Subcutaneous adipose tissue (tissue), 3 donors: Measurements from ENCODE around the genes MYBBP1A and PLD2.

- PRO-cap = no peak
- RAMPAGE, long total RNA, 3 experiments = no peak in any of the 3 experiments
Observed at GRCh38 chr17:3893937-3894436, 1.1 kb upstream of the CAMKK1 start.

DNA sequence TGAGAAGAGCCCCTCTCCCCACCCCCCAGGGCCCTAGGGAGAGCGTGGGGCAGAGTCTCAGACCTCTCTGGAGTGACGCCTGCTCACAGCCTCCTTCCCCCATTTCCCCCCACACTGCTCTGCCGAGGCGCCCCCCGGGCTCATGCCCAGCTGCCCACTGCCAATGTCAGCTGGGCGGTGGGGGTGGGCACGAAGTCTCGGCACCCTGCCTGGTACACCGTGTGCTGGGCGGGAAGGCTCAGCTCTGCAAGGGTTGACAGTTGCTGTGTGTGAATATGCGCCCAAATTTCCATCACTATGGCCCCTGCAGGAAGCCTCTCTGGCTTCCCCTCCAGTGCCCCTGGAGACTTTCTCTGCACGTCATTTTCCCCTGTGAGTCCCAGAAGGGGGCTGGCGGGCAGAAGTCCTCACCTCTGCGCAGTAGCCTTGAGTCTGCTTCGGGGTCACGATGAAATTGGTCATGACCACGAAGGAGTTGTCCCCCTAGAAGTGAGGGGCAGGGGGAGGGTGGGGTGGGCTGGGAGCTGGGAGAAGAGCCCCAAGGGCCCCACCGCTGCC is 11.7 kb upstream of the CAMKK1 start:
- PRO-cap = no peak
- RAMPAGE, long total RNA, 3 experiments = no peak in any of the 3 experiments

DNA sequence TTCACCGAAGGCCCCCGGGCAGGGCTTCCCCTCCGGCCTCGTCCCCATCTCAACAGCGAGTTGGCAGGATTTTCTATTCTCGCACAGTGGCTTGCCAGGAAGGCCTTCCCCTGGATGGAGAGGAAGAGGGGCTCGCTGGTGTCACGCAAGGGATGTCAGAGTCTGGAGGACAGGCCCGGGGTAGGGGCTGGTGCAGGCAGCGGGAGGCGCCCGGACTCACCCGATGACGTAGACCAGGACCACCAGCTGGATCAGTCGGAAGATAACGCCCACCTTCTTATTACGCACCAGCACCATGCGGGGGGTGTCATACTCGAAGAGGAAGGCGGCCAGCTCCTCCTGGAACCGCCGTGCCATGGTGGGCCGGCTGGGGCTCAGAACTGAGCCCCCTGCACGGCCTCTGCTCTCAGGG is 390 bp downstream of the P2RX1 start:
- PRO-cap = bidirectional peak, plus-strand start at position 307 of the sequence, minus-strand start at position 157 of the sequence
- RAMPAGE, long total RNA, 3 experiments = no peak in any of the 3 experiments

GRCh38 chr17:3953489-3953982 is 10.7 kb downstream of the ATP2A3 start:
- PRO-cap = no peak
- RAMPAGE, long total RNA, 3 experiments = no peak in any of the 3 experiments

DNA sequence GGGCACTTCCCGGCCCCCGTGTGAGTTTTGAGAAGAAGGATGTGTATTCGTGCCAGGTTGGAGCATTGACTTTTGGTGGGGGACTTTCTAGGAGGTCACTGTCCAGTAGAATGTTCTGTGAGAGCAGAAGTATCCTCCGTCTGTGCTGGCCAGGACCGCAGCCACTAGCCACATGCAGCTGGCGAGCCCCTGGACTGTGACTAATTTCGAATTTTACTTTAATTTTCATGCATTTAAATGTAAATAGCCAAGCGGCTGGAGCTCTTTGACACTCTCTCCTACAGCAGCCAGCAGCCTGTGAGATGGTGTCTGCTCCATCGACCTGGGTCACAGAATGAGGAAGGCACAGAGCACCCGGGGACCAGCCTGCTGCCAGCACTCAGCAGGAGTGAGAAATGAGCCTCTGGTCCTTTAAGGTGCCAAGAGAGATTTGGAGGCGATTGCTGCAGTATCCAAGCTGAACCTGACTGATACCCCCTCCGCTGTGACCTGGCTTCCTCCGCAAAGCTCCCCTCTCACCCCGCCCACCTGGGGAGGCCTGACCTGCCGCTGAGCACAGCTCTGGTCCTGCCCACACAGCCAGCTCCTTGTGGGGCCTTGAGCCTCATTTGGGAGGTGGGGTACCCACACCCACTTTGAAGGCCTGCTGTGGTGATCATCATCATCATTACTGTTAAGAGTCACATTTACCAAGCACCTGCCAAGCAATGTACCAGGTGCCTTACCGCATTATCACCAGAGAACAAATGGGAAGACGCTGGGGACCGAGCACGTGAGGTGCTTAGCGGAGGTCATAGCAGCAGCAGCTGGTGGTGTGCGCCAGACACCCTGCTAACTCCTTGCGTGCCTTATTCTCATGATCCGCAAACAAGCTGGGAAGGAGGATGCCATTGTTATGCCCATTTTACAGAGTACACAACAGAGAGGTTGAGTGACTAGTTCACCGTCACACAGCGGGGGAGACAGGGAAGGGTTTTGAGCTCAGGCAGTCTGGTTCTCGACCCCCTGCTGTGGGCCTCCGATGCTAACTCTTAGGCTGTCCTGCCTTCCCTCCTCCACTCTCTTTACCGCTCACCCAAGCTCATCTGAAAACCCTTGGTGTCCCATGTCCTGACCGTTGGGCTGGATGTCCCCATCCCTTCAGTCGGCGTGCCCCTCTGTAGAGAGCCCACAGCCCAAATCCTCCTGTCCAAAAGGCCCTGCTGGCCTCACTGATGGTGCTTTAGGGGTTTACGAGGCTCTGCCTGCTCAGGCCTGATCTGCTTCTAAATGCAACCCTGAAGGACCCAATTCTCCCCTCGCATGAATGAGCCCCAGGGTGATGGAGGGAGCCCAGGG is 7.4 kb downstream of the ATP2A3 start:
- PRO-cap = no peak
- RAMPAGE, long total RNA, 3 experiments = no peak in any of the 3 experiments

- PRO-cap = no peak
- RAMPAGE, long total RNA, 3 experiments = no peak in any of the 3 experiments
Observed at GRCh38 chr17:4006397-4007141, 42.3 kb upstream of the ATP2A3 start.

GRCh38 chr17:4208150-4208625 is 55.6 kb downstream of the ANKFY1 start:
- PRO-cap = no peak
- RAMPAGE, long total RNA, 3 experiments = no peak in any of the 3 experiments

- PRO-cap = no peak
- RAMPAGE, long total RNA, 3 experiments = no peak in any of the 3 experiments
Observed at GRCh38 chr17:4502722-4503292, 4.1 kb downstream of the SPNS2 start.

DNA sequence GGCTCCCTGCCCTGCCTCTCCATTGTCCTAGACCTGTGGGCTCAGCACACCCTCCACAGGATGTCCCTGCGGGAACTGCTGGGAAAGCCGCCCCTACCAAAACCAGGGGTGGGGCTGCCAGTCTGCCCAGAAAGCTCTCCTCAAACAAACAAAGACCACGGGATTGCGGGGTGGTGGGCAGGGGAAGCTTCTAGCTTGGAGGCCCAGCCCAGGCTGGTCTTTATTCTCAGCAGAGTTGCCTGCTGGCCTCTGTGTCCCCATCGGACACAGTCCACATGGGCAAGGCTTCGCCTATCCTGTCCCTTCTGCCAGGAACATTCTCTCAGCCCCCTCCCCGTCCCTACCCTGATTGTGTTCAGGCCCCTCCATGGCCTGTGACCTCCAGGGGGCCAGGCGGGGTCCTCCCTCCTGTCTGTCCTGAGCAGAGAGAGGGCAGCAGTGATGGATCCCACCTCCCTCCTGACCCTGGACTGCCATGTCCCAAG is 20.9 kb downstream of the SPNS2 start:
- PRO-cap = bidirectional peak, plus-strand start at position 158 of the sequence, minus-strand start outside the sequence
- RAMPAGE, long total RNA, 3 experiments = no peak in any of the 3 experiments

- PRO-cap = bidirectional peak, plus-strand start at chr17:4555497, minus-strand start at chr17:4555384
- RAMPAGE, long total RNA, 3 experiments = start-site peak on the minus strand in 3 of 3 experiments, at chr17:4555340-4555359 at its widest, 21 to 114 reads per replicate
Observed at GRCh38 chr17:4554979-4556387, at the start of gene MYBBP1A. MYBBP1A (minus strand) TSS chr17:4555384.

- PRO-cap = no peak
- RAMPAGE, long total RNA, 3 experiments = no peak in any of the 3 experiments
Observed at GRCh38 chr17:4573724-4574286, 10.5 kb upstream of the SMTNL2 start.

DNA sequence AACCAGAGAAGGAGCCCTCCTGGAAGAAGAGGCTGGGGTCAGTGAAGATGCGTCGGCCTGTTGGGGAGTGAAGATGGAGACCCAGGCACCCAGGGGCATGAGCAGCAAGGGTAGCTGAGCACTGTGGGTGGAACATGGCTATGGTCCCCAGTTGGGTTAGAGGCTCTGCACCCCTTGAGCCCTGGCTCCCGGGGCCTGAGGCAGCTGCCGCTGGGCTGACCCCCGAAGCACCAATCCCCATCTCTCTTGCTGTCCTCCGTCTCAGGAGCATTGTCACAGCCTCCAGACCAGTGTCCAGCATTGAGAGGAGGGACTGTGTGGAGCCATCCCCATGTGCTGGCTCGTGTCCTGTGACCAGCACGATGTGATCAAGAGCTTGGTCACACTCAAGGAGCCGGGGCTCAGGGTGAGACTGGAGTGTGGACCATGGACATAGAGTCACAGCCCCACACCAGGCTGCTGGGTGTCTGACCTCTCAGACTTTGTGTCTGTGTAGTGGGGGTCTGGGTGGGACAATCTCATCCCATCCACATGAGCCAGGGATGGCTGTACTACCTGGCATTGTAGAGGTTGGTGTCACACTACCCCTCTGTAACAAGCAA is 2.9 kb downstream of the SMTNL2 start:
- PRO-cap = unidirectional peak, plus-strand start at position 383 of the sequence
- RAMPAGE, long total RNA, 3 experiments = no peak in any of the 3 experiments

GRCh38 chr17:4598994-4599662 is 14.8 kb downstream of the SMTNL2 start:
- PRO-cap = no peak
- RAMPAGE, long total RNA, 3 experiments = no peak in any of the 3 experiments

- PRO-cap = no peak
- RAMPAGE, long total RNA, 3 experiments = no peak in any of the 3 experiments
Observed at GRCh38 chr17:4610378-4611049, 26.2 kb downstream of the SMTNL2 start.

DNA sequence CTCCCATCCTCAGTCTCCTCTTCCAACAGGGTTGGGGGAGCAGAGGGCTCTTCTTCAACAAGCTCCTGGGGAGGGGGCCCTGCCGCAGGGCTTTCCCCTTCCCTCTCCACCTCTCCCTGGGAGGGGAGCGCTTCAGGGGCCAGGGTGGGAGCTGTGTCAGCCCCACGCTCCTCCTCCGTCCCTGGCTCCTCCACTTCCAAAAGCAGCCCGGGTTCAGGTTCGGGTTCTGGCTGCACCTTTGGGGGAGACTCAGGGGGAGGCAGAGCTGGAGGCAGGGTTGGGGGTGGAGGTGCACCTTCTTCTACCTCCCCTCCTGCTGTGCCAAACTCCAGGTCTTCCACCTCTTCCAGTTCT is 30.3 kb upstream of the ALOX15 start:
- PRO-cap = no peak
- RAMPAGE, long total RNA, 3 experiments = no peak in any of the 3 experiments

DNA sequence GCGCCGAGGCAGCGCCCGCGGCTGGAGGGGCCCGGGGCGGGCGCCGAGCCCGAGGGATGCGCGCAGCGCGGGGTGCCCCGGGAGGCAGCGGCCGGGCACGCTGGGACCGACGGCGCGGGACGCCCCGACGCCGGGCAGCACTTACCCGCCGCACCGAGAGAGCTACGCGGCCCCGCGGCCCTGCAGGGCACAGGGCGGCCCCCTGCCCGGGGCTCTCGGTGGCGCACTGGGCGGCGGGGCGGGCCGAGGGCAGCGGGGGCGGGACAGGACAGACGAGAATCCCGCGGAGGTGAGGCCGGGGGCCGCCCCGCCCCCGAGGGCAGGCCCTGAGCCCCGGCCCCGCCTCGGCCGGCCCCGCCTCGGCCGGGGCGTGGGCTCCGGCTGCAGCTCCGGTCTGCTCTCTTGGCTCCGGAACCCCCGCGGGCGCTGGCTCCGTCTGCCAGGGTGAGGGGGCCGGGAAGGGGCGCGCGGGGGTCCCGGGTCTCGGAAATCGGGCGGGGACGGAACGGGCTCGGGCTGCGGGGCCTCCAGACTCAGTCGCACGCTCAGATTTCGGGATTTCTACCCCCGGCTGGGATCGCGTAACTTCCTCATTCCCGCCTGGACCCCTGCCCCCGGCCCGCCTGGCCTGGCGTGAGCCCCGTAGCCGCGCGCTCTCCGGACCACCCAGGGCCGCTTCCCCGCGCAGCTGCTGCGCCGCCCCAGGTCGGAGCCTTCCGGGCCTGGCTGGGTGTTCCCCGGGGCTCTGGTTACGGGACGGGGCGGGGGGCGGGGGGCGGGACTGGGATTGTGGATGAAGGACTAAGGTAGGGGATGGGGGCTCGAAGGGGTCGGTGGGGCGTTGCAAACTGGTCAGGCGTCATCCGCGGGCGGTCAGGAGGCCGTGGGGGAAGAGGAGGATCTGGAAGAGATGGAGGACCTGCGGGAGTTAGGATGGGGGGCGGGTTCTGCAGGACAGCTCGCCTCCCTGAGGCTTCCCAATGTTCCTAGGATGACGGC is at the start of gene PLD2:
Gene PLD2, plus strand, starts transcription at position 371 of the 999 bp plus-strand sequence.
- PRO-cap = bidirectional peak, plus-strand start at position 386 of the sequence, minus-strand start at position 228 of the sequence
- RAMPAGE, long total RNA, 3 experiments = start-site peak on the plus strand in 2 of 3 experiments, centred at positions 398 to 402 of the sequence, 58 to 105 reads per replicate

DNA sequence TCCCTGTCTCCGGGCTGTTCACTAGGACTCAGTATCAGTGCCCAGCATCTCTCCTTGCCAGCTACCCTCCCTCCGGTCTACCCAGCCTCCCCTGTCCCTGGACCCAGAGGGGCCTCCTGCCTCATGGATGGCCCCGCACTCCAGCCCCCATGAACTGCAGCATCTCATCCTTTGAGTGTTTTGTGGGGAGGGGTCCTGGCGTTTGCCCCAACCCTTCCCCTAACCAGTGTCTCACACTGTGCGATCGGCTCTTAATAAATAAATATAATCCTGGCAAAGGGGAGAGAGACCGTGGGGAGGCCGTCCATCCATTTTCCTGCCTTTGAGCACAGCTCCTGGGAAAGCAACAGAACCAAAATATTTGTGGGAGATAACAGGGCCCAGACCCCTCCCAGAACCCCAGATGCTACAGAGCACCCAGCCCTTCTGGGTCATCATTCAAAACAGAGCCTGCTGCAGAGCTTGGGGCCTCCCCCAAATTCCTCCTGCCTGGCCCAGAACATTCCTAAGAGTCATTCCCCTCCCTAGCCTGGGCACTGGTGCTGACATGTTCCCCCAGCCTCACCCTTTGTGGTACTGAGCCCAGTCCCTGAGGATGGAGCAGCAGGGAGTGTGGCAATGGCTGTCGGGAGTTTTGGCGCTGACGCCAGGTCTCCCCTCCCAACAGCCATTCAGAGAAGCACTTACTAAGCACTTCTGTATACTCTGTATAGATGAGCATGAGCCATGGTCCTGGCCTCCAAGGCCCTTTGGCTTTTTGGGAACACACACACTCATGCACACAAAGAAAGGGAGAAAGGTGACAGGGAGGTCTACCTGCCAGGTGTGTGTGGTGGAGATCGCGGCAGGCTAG is 17.8 kb upstream of the C17orf107 start:
- PRO-cap = no peak
- RAMPAGE, long total RNA, 3 experiments = no peak in any of the 3 experiments

DNA sequence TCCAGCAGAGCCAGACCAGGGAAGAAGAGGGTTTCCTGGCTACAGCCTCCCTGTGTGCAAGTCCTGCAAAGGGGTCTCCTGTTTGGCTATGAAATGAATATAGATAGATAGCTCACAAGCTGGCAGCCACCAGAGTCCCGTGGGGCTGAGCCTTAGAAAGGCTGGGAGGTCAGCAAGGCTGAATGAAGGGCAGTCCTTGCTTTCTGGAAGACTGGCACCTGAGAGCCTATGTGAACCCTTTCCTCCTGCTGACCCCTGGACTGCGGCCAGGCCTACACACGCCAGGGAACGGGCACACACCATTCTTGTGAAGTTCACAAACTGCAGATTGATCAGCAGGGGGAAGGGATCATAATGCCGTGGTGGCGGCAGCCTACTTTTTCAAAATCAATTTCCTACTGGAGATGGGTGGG is 1.0 kb upstream of the C17orf107 start:
- PRO-cap = no peak
- RAMPAGE, long total RNA, 3 experiments = no peak in any of the 3 experiments

- PRO-cap = no peak
- RAMPAGE, long total RNA, 3 experiments = no peak in any of the 3 experiments
Observed at GRCh38 chr17:4908280-4908766, 5.4 kb upstream of the CHRNE start.

DNA sequence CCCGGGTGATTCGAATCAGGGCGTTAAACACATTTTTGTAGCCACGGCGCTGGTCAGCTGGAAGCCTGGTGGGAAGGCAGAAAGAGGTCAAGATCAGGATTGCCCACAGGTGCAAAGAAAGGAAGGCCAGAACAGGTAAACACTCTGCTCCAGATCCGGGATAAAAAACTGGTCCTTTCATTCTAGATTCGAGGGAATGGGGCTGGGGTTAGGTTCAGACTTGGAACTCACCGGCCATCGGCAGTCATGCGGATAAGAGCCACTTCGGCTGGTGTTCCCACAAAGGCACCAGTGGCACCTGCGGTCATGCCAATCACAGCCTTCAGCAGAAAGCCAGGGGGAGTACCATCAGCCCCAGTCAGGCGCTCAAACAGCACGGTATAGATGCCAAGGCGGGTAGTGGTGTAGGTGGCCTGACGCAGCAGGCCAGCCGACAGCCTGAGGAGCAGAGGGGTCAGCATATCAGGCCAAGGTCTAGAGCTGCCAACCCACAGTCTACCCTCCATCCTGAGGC is 1.3 kb downstream of the SLC25A11 start:
- PRO-cap = no peak
- RAMPAGE, long total RNA, 3 experiments = no peak in any of the 3 experiments